ENCODE measurements around a stretch of chr3.

DNA sequence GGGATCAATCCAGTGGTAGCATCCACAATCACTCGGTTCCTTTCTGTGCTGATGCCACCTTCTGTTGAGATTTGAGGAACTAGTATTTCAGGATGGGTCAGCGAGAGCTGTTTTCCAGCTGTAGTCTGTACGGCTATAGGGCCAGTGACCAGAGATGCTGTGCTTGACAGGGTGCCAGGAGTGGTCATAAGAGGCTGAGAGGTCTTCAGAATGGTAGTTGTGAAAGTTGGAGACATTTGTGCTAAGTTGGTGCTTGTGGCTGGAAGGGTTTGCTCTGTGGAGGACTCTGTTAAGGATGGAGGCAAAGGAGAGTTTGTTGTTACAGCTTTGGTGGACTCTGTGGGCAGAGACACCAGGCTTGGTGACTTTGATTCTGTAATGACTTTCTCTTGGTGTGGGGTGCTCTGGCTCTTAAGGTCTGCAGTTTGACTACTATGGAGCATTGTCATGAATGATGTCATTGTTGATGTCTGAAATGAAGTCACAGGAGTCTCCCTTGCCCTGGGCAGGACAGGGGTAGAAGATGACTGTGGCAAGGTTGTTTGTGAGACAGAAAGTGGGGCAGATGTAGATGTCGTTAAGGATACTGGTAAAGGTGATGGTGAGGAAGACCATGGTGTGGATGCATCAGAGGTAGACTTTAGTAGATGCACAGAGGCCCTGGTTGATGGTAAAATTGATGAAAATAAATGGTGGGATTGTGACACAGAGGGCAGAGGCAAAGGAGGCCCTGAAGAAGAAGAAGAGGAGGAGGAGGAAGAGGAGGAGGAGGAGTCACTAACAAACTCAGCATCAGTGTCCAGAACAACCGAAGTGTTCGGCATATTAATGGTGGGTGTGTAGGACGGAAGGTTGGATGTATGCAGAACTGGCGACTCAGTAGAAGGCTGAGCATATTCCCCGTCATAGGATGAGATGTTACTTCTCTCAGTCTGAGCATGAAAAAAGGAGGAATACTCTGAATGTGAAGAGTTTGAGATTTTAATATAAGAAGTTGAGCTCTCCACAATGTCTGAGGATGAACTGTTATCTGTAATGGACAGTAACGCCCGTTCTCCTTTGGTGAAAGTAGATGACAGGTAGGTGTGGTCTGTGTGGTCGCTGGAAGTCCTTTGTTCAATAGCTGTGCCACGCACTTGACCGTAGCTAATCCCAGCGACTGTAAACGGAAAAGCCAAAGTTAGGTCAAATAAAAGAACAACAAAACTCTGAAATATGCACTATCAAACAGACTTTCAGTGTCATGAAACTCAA lies 42.5 kb downstream of the HEG1 start:
- PRO-cap, result no peak

- PRO-cap, result bidirectional peak, plus-strand start at chr3:125055760, minus-strand start at chr3:125055733
Observed at GRCh38 chr3:125055216-125055942, 418 bp downstream of the HEG1 start.

GRCh38 chr3:125062731-125063199 lies 7.0 kb upstream of the HEG1 start:
- PRO-cap, result bidirectional peak, plus-strand start at chr3:125063333, minus-strand start at chr3:125063029

DNA sequence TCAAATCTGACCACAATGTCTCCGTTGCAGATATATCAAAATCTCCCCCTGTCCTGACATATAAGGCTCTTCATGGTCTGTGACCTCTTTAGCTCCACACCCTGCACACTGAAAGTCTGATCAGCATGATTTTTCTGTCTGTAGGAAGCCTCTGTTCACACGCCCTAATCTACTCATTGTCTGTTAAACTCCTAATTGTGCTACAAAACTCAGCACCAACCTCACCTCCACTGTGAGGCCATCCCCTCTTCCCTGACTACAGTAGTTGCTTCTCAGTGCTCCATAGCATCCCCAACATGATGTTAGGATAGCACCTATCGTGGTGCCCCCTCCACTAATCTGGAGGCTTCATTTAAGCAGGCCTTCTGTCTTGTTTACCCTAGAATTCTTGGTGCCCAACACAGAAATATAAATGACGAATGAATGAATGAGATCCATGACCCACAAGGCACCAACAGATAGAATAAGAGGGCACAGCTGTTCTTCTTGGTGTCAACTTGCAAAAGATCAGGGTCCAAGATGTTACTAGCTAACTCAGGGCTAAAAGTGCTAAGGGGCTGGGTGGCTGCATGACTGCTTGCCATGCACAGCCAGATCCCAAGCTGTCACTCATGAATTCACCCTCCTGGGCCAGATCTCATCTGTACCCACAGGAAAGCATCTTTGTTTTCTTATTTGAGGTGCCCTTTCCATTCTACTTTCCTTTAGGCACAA lies 55.2 kb upstream of the HEG1 start:
- PRO-cap, result no peak

DNA sequence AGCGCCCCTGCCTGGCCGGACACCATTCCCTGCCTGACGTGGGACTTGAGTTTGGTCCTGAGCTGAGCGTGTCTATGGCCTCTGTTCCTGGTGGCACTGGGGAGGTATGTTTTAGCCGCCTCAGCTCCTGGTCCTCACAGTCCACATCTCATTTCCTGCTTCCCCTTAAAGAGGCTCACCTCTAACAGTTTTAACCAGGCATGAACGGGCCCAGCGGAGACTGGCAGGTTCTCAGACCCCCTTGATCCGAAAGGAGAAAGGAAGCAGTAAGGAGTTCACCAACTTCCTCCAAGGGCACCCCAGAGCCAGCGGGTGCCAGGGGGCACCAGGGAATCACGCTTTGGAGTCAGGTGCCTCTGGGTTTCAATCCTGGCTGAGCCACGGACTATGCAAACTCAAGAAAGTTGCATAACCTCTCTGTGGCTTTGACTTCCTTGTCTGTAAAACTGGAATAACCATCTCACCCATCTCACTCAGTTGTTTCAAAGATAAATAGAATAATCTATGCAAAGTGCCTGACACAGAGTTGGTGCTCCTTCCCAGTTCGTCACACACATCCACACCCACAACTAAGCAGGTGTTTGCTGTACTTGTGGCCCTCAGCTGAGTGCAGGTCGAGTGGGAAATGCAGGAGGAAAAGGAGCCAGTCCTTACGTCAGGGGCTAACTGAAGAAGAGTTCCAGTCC lies 48.5 kb downstream of the SLC12A8 start:
- PRO-cap, result no peak

- PRO-cap, result no peak
Observed at GRCh38 chr3:125212893-125213387, 392 bp upstream of the SLC12A8 start.

DNA sequence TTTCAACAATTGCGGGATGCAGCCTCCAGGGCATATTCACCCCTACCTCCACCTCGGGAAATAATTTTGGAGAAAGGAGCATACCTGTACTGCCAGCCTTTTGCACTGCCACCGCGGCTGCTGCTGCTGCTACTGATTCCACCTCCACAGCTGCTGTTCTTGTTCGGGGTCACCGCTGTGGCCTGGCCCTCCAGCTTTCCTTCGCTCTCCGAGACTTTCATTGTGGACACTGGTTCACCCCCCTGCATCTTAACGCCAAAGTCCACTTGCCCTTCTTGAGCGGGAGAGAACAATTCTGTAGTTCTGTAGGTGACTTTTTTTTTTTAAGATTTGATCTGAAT lies 774 bp downstream of the OSBPL11 start:
- PRO-cap, result no peak

DNA sequence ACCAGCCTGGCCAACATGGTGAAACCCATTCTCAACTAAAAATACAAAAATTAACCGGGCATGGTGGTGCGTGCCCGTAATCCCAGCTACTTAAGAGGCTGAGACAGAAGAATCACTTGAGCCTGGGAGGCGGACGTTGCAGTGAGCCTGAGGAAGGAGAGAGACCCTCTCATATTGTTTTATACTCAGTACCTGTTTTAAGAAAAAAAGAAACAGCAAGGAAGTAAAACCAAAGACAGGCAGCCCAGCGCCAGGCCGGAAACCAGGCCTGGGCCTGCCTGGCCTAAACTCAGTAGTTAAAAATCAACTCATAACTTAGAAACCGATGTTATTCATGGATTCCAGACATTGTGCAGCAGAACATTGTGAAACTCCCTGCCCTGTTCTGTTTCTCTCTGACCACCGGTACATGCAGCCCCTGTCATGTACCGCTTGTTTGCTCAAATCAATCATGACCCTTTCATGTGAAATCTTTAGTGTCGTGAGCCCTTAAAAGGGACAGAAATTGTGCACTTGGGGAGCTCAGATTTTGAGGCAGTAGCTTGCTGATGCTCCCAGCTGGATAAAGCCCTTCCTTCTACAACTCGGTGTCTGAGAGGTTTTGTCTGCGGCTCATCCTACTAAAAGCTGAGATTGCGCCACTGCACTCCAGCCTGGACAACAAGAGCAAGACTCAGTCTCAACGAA lies 1.4 kb upstream of the OSBPL11 start:
- PRO-cap, result no peak

- PRO-cap, result no peak
Observed at GRCh38 chr3:125800709-125801126, 168.3 kb upstream of the ROPN1B start.

DNA sequence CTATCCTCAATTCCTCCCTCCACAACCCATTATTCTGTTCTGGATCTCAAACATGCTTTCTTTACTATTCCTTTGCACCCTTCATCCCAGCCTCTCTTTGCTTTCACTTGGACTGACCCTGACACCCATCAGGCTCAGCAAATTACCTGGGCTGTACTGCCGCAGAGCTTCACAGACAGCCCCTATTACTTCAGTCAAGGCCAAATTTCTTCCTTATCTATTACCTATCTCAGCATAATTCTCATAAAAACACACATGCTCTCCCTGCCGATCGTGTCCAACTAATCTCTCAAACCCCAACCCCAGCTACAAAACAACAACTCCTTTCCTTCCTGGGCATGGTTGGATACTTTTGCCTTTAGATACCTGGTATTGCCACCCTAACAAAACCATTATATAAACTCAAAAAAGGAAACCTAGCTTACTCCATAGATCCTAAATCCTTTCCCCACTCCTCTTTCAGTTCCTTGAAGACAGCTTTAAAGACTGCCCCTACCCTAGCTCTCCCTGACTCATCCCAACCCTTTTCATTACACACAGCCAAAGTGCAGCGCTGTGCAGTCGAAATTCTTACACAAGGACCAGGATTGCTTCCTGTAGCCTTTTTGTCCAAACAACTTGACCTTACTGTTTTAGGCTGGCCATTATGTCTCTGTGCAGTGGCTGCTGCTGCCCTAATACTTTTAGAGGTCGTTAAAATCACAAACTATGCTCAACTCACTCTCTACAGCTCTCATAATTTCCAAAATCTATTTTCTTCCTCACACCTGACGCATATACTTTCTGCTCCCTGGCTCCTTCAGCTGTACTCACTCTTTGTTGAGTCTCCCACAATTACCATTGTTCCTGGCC lies 102.0 kb upstream of the ROPN1B start:
- PRO-cap, result no peak

DNA sequence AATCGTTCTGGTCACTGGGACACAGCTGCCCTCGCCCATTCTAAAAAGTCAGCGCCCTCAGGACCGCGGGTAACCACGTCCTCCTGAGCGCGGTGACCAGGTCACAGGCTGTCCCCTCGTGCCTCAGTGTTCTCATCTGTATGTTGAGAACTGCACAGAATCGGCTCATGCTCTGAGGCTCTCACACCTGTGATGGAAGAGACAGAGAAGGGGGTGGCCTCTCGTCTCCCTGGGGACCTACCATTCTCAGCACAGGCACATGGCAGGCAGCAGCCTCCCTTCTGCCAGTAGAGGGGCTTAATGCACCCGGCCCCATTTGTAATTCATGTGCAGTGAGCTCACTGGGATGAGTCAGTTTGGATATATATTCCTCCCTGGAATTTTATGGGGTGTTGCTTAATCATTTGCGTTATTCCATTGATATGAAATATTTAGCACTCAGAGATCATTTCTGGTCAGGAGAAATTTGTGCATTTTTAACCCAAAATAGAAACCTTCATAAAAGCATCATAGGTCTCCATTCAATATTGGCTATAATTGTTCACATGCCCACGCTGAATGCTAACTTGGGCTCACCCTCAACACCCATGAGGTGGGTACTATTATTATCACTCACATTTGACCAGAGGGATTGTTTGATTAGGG lies 51.8 kb upstream of the ROPN1B start:
- PRO-cap, result no peak

DNA sequence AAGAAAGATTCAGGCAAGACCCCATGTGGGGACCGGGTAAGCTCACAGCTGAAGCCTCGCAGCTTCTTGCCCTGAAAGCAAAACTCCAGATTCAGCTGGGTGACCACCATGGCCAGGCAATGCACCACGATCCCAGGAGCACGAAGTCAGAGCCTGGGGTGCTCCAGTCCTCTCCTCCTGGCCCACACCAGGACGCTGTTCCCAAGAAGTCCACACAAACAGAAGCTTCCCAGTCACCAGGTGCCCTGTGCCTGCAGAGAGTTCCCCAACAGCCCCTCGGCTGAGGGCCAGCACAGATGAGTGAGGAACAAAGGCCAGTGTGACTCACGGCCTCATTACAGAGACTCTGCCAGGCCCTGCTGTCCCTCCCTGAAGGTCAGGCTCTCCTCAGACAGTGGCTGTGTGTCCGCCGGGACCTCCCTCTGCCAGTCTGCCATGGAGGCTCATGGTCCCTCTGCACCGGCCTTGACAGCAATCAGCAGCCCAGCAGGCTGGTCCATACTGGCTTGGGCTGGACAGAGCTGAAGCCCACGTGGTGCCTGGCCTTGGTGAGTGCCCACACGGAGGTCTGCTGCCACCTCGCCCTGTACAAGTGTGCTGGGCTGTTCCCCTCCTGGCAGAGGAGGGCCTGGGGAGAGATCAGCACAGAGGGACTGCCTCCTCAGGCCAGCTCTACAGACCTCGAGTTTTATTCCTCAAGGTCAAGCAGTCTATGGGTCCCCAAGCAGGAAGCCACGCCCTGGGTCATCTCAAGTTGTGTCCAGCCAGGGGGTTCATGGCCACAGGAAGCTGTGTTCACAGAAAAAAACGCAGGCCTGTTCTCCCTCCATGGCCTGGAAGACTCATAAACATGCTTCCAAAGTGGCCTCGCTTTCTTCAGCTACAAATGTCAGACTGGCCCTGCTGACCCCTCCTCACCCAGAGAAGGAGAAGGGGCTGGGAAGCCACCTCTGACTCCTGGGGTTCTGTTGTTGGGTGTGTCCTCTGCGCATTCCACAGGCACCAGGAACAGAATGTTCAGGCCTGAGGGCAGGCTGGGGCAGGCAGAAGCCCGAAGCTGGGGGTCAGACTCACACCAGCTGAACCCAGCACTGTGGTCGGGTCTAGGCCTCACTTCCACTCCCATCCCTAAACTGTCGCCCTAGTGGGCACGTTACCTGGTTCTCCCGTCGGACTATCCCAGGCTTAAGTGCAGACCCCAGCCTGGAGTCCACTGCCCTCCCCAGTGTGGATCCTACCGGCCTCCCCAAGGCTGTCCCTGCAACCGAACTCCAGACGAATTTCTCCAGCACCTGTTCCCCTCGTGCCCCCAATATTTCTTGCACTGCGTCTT lies 27.0 kb downstream of the SLC41A3 start:
- PRO-cap, result bidirectional peak, plus-strand start at position 390 of the sequence, minus-strand start at position 197 of the sequence

DNA sequence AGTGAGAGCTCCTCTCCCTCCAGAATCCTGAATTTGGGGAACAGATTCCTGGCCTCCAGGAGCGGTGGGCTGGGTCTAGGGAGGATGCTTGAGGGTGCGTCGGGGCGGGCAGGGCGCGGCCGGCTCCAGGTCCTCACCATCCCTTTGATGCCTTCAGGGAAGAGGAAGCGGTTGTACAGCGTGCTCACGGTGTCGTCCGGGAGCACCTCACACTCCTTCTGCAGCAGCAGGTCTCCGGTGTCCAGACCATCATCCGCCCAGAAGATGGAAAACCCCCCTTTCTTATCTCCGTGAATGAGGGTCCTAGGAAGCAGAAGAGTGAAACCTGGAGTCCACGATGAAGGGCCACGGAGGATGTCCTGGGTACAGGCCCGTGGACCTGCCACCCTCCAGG lies 23.2 kb downstream of the ALDH1L1 start:
- PRO-cap, result no peak

GRCh38 chr3:126208212-126209142 lies 28.1 kb upstream of the ALDH1L1 start:
- PRO-cap, result no peak

DNA sequence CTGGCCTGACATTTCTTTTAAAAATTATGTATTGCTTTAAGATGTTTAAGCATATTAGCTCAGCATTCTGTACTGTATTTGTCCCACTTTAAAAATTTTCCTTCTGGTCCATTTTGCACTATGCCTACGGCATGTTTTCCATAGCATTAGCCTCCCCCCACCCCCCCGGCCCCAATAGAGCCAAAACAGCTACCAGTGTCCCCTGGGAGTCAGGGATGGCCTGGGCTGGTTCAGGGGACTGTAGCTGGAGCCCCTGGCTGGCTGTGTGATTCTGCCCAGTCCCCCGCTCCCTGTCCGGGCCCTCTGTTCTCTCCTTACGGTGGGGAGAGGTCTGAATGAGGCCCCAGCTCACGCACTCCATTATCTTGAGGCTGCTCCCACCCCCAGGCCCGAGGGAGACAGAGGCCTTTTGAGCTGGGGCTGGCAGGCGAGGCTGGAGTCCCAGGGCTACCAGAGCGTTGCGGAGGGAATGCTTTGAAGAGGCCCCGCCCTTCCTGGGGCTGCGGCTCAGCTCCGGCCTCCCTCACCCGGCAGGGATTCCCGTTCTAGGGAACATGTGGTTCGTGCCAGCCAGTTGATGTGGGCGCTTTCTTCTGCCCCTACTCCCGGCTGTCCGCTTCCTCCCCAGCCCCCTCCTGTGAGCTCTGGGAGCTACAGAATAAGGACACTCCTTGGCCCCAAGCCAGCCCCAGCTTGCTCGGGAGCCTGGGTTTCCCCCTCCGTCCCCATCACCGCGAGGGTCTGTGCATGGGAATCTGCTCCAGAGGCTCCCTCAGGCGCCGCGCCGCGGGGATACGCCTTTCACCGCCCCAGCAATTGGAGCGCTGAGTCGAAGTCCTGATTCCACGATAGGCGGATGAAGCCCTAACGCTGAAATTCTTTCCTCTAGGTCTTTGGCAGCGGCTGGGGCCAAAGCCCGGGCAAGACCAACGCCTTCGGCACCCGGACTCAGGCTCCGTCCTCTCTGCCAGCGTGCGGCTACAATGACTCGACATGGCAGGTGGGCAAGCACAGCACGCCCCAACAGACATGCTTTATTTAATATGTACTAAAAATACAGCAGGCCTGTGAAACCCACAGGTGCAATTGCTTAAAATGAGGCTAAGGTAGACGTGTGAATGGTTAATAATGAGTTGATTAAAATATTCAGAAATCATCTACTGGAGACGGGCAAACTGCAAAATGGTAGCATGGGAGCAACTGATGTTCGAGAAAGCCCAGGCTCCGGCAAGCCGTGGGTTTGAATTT lies 69.7 kb downstream of the KLF15 start:
- PRO-cap, result bidirectional peak, plus-strand start at position 553 of the sequence, minus-strand start at position 471 of the sequence; bidirectional peak, plus-strand start at position 729 of the sequence, minus-strand start at position 745 of the sequence; bidirectional peak, plus-strand start at position 941 of the sequence, minus-strand start at position 826 of the sequence

- PRO-cap, result no peak
Observed at GRCh38 chr3:126341269-126341416, 16.1 kb downstream of the KLF15 start.

GRCh38 chr3:126459030-126459874 lies 16.4 kb downstream of the ZXDC start:
- PRO-cap, result no peak

- PRO-cap, result no peak
Observed at GRCh38 chr3:126462166-126462569, 13.5 kb downstream of the ZXDC start.

DNA sequence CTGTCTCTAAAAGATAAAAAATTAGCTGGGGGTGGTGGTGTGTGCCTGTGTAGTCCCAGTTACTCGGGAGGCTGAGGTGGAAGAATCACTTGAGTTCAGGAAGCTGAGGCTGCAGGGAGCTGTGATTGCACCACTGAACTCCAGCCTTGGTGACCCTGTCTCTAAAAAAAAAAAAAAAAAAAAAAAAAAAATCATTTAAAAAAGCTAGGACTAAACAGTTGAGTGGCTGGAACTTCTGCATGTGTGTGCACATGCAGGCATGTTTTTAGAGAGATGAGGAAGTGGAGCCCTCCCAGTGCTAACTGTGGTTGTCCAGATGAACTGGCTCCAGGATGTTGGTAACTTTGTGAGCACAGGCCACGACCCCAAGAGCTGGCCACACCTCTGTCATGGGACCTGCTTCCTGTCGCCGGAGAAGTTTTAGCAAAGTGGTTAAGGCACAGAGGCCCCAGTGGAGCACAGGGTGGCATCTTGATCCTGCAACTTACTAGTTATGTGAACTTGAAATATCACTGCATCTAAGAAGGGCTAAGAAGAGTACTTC lies 27.0 kb downstream of the CHCHD6 start:
- PRO-cap, result no peak

DNA sequence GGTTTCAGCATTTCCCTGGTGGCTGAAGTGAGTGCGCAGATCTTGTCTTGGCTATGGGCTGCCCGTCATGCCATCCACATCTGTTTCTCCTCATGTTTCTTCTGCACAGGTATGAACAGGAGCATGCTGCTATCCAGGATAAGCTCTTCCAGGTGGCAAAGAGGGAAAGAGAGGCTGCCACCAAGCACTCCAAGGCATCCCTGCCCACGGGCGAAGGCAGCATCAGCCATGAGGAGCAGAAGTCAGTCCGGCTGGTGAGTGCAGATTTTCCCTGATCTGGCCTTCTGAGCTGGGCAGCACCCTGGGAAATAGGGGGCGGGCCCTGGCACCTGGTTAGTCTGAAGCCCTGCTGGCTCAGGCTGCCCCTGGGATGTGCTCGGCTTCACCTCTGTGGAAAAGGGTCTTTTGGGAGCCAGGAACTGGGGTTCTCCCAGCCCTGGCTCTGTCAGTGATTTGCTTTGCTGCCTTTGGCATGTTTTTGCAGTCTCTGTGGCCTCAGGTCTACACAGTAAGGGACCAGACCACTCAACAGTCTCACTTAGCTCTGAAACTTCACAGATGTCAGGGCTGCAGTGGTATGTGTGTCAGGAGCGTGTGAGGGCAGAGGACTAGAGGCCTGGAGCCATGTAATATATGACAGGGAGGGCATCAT lies 29.1 kb downstream of the CHCHD6 start:
- PRO-cap, result no peak

Data from left ventricle myocardium (tissue), 1 donor.